Neuron (in vitro differentiated cells): ENCODE results near the gene NME5.

GRCh38 chr5:138138837-138139701 lies at the start of gene NME5:
NME5 (minus strand) TSS chr5:138139428.
- PRO-cap = bidirectional peak, plus-strand start at chr5:138139484, minus-strand start at chr5:138139390

- PRO-cap = no peak
Measured at GRCh38 chr5:138179627-138179909, 656 bp downstream of the KIF20A start.

- PRO-cap = bidirectional peak, plus-strand start at chr5:138242263, minus-strand start at chr5:138242028
Measured at GRCh38 chr5:138241698-138242569, 28.8 kb upstream of the CDC23 start.

GRCh38 chr5:138338525-138338853 lies 423 bp downstream of the FAM53C start:
- PRO-cap = no peak

DNA sequence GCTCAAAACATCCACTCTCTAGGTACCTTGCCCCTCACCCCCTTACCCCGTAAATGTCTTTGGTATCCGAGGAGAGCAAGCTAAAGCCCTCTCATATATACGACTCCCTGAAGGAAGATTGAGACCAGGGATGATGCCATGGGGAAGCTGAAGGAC lies 306 bp upstream of the KDM3B start:
- PRO-cap = no peak

DNA sequence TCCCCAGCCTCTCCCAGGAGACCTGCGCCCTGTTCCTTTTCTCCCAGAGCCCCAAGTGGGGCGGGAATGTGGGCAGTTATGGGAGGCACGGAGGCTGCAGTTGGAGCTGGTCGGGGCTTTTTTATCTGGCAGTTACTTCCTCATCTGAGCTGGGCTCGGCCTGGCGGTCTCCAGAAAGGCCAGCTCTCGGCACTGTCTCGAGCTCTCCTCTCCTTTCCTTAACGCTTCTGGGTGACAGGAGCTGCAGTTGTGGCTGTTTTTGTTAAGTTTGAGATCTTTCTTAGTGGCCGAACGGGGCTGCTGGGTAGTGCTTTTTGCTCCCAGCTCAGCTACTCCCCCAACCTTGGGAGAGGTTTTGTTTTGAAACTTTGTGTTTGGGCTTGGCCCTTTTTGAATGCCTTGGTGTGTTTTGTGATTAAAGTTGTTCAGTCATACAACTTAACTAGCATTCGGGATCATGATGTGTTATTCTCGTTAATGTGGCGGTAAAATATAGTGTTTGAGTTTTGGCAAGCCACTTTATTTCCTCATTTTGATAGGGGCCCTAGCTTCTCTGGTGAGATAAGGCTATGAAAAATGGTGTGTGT lies 983 bp downstream of the KDM3B start:
- PRO-cap = bidirectional peak, plus-strand start at position 67 of the sequence, minus-strand start at position 68 of the sequence; unidirectional peak, minus-strand start at position 233 of the sequence

DNA sequence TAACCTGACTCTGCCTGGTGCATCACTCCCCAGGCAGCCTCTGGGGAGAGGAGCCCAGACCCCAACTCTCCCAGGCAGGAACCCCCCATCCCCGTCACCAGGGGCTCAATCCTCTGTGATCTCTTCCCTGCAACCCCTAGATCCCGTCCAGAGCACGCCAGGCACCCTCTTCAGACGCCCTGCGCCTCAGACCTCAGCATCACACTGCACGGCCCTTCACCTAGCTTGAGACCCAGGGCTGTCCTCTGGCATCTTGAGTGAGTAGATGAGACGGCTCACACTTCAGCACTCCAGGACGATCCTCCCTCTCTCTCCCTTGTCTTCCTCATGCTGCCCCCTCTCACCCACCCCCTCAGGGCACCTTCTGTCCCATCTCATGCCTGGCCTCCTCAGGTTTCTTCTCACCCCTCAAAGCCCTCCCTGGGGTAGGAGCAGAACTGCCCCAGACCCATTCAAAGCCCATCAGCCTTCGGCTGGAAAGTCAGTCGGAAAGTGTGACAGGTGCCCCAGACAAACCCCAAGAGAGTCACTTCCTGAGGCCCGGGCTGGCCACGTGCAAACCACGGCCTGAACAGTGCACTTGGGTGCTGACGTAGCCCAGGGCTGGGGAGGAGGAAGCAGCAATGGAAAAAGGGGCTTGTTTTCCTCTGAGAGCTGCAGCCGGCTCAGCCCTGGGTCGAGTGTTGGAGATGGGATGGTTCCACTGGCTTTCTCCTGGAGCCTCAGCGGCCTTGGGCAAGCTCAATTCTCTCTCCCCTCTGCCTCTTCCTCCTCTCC lies 6.2 kb upstream of the EGR1 start:
- PRO-cap = no peak

DNA sequence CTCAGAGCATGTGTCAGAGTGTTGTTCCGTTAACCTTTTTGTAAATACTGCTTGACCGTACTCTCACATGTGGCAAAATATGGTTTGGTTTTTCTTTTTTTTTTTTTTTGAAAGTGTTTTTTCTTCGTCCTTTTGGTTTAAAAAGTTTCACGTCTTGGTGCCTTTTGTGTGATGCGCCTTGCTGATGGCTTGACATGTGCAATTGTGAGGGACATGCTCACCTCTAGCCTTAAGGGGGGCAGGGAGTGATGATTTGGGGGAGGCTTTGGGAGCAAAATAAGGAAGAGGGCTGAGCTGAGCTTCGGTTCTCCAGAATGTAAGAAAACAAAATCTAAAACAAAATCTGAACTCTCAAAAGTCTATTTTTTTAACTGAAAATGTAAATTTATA lies 3.4 kb downstream of the EGR1 start:
- PRO-cap = no peak

GRCh38 chr5:138469083-138469213 lies 3.7 kb downstream of the EGR1 start:
- PRO-cap = no peak

DNA sequence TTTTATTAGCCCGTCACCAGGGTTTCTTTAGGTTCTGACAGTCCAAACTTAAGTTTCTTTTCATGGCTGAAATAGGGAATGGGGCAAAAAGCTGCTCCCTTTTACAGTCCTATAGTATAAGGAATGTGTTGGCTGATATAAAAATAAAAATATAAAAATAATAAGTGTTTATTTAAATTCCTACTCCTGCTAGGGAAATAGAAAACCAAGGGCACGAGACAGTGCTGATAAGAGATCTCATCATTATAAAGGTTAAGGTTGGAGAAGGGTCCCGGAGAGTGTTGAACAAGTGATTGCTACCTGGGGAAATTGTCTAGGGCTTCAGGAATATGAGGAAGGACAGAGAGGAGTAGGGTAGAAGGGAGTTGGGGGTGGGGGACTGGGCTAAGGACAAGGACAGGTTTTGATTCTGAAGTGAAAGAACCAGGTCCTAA lies 6.7 kb downstream of the EGR1 start:
- PRO-cap = no peak

DNA sequence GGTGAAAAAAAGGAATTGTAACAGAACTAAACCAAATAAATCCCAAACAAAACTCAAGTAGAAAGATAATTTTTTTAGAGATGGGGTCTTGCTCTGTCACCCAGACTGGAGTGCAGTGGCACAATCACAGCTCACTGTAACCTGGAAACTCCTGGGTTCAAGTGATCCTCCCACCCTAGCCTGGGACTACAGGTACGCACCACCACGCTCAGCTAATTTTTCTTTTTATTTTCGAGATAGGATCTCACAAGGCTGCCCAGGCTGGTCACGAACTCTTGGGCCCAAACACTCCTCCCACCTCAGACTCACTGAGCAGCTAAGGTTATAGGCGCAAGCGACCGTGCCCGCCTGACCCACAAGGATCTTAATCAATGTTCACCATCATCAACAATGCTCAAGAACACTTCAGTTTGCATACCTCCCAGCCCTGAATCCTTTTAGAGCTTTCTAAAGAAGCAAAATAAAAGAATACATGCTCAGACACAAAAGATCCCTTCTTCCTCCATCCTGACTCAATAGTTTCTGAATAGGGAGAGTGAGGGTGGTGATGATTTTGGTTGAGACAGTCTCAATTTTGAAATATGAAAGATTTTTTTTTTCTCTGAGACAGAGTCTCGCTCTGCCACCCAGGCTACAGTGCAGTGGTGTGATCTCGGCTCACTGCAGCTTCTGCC lies 13.2 kb downstream of the ETF1 start:
- PRO-cap = no peak

- PRO-cap = no peak
Measured at GRCh38 chr5:138536573-138537591, 6.2 kb downstream of the ETF1 start.

DNA sequence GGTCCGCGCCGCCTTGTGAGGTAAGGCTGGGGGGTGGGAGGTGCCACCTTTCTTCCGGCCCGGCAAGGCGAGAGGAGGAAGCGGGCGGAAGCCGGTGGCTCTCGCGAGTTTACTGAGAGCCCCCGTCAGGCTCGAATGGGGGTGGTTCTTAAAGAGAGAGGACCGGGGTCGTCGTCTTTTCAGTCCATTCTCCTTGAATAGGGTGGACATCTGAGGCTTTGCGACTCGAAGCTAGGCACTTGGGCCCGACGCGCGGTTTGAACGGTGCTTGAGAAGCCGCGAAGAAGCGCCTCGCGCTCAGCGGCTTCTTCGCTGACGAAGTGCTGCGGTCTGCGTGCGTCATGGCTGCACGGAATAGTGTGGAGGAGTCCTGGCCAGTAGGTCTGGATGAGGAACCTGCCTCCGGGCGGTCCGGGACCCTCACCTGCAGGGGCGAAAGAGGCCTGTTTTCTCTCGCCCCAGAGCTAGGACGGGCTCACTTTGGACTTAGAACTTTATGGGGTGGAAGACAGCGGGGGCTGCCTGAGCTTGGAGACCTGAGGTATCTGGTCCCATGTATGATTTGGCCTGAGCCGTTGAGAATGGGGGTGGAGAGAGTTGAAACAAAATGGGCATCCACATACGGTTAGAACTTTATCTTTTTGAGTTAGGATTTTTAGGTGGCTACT lies 483 bp upstream of the ETF1 start:
- PRO-cap = bidirectional peak, plus-strand start at position 115 of the sequence, minus-strand start at position 361 of the sequence

- PRO-cap = no peak
Measured at GRCh38 chr5:138570785-138571284, 4.4 kb downstream of the HSPA9 start.

GRCh38 chr5:138654392-138654942 lies 79.3 kb upstream of the HSPA9 start:
- PRO-cap = bidirectional peak, plus-strand start at chr5:138654763, minus-strand start at chr5:138654689

GRCh38 chr5:138702361-138702803 lies 50.8 kb upstream of the CTNNA1 start:
- PRO-cap = bidirectional peak, plus-strand start at chr5:138702680, minus-strand start at chr5:138702590

DNA sequence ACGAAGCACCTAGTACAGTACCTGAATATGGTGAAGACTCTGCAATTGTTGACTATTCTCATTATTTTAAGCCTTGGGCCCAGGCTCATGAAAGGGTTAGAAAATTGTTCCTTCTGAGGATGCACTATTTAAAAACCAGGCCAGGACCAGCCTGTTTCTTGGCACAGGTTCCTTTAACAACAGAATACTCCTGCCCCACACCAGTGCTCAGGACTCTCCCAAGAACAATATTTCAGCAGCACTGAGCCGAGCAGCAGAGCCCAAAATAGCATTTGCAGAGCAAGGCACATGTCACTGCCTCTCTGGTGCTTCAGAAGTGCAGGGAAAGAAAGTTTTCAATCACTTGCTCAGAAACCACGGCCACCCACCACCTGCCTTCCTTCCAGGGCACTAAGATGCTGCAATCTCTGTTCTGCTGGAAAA lies 77.7 kb downstream of the SIL1 start:
- PRO-cap = no peak

DNA sequence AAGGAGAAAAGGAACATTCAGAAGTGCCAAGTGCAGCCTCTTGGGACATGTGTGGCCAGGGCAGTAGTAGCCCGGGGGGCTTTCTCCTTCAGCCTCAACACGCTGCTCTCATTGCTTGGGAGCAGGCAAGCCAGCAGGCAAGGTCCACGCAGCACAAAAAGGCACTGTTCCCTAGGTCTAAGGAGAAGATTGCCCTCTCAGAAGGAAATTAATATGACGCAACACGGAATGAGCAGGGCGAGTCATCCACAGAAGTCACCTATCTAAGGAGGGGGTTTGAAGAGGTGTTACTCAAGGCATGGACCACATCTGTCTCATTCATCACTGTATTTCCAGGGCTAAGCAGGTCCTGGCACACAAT lies 16.1 kb downstream of the SIL1 start:
- PRO-cap = unidirectional peak, plus-strand start at position 111 of the sequence

DNA sequence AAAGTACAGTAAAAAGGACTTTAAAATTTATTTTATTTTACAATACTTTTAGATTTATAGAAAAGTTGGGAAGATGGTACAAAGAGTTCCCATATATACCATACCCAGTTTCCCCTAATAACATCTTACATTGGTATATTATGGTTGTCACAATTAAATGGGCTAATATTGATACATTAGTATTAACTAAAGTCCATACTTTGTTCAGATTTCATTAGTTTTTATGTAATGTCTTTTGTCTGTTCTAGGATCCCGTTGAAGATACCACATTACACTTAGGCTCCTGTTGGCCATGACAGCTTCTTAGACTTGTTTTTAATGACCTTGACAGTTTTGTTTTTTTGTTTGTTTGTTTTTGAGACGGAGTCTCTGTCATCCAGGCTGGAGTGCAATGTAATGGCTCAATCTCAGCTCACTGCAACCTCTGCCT lies 11.0 kb upstream of the MATR3 start:
- PRO-cap = no peak

DNA sequence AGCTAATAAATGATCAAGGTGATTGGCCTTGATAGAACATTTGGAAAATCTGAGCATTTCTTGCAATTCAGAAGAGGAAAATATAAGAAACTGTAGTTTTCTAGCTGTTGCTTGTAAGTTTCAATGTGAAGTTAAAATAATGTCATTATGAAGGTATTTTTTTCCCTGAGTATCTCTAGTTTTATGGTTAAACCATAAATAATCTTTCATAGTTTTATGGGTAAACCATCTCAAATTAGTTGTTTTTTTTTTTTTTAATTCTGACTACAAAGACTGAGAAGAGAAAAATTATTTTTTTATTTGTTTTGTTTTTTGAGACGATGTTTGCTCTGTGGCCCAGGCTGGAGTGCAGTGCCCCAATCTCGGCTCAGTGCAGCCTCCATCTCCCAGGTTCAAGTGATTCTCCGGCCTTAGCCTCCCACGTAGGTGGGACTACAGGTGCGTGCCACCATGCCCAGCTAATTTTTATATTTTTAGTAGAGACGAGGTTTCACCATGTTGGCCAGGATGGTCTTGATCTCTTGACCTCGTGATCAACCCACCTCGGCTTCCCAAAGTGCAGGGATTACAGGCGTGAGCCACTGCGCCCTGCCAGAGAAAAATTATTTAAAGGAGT lies 9.4 kb downstream of the MATR3 start:
- PRO-cap = no peak